SK-N-SH (cell line): ENCODE measurements around a stretch of chr7.

- RRBS, result no CpG with 5 or more reads among the region's 2 CpGs
CAGE:
- cytosol, long polyA plus RNA, result no peak
- long polyA plus RNA, result no peak
- nucleus, long polyA plus RNA, result no peak
Measured at GRCh38 chr7:115145418-115145846, 223.5 kb downstream of the MDFIC start.

DNA sequence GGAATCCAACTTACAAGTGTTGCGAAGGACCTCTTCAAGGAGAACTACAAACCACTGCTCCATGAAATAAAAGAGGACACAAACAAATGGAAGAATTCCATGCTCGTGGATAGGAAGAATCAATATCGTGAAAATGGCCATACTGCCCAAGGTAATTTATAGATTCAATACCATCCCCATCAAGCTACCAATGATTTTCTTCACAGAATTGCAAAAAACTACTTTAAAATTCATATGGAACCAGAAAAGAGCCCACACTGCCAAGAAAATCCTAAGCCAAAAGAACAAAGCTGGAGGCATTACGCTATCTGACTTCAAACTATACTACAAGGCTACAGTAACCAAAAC is 37.0 kb downstream of the TFEC start:
- RRBS, result no CpG with 5 or more reads among the region's 4 CpGs
CAGE:
- cytosol, long polyA plus RNA, result no peak
- long polyA plus RNA, result no peak
- nucleus, long polyA plus RNA, result no peak

- RRBS, result no CpG with 5 or more reads among the region's 4 CpGs
CAGE:
- cytosol, long polyA plus RNA, result no peak
- long polyA plus RNA, result no peak
- nucleus, long polyA plus RNA, result no peak
Measured at GRCh38 chr7:116097288-116097833, 66.8 kb upstream of the TFEC start.

GRCh38 chr7:116210818-116211858 is 799 bp downstream of the TES start:
- RRBS, result 3% methylated on average over 3 of the region's 44 CpGs
CAGE:
- cytosol, long polyA plus RNA, result no peak
- long polyA plus RNA, result no peak
- nucleus, long polyA plus RNA, result no peak

CAGE:
- cytosol, long polyA plus RNA, result no peak
- long polyA plus RNA, result no peak
- nucleus, long polyA plus RNA, result no peak
Measured at GRCh38 chr7:116527269-116527521, 2.4 kb downstream of the CAV1 start.

DNA sequence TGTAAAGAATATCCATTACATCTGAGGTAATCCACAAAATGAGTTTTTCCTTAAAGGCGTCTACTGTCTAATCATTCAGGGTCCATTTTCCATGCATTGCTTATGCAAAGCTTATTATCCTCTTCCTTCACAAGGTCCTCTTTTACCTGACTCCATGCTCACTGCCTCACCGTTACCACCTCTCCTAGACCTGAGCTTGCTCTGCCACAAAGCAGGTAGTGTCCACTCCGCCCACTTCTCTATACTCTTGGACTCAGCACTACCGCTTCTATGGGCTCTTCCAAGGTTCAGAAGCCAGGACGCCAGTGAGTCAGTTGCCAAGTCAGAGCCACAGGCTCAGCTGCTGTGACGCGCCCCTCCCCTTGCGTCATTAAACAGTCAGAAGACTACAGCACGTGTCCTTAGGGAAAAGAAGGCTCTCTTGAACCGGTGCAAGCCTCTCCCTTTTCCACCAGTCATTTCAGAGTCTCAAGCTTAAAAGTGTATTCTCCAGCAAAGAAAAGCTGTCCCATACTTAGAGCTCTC is 41.2 kb upstream of the MET start:
- RRBS, result no CpG with 5 or more reads among the region's 10 CpGs
CAGE:
- cytosol, long polyA plus RNA, result no peak
- long polyA plus RNA, result no peak
- nucleus, long polyA plus RNA, result no peak

- RRBS, result no CpG with 5 or more reads among the region's 7 CpGs
CAGE:
- cytosol, long polyA plus RNA, result no peak
- long polyA plus RNA, result no peak
- nucleus, long polyA plus RNA, result no peak
Measured at GRCh38 chr7:116674400-116675209, 2.6 kb downstream of the MET start.

DNA sequence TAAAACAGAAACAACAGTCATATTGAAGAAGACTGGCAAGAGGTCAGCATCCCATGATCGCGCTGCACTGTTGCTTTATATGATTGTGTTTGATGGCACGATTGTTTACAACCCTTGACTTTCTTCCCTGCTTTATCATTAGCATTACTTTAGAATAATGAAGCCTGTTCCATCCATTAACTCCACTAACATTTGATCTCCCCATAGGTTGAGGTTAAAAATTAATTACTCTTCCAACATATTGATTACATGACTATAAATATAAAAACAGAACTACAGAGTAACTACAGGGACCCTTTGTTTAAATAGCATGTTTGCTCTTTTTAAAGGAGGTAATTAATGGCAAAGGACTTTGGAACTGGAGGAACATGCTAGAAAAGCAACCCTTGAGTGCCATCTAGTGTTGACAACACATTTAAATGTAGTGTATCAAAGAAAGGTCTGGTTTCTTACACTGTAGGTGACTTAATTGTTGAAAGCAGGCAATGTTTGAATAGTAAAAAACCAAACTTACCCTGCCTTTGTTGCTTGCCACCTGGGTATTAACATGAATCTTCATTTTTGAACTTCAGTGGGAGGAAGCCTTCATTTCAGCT is 52.8 kb upstream of the CAPZA2 start:
- RRBS, result no CpG with 5 or more reads among the region's 3 CpGs
CAGE:
- cytosol, long polyA plus RNA, result no peak
- long polyA plus RNA, result no peak
- nucleus, long polyA plus RNA, result no peak

GRCh38 chr7:116921582-116922007 is 31.7 kb upstream of the ST7 start:
- RRBS, result no CpG with 5 or more reads among the region's 4 CpGs
CAGE:
- cytosol, long polyA plus RNA, result no peak
- long polyA plus RNA, result no peak
- nucleus, long polyA plus RNA, result no peak

GRCh38 chr7:117688374-117688709 is 184.9 kb downstream of the CTTNBP2 start:
- RRBS, result no CpG with 5 or more reads among the region's 2 CpGs
CAGE:
- cytosol, long polyA plus RNA, result no peak
- long polyA plus RNA, result no peak
- nucleus, long polyA plus RNA, result no peak

GRCh38 chr7:117780945-117781144 is 92.4 kb downstream of the CTTNBP2 start:
- RRBS, result no CpG with 5 or more reads among the region's 1 CpG
CAGE:
- cytosol, long polyA plus RNA, result no peak
- long polyA plus RNA, result no peak
- nucleus, long polyA plus RNA, result no peak

DNA sequence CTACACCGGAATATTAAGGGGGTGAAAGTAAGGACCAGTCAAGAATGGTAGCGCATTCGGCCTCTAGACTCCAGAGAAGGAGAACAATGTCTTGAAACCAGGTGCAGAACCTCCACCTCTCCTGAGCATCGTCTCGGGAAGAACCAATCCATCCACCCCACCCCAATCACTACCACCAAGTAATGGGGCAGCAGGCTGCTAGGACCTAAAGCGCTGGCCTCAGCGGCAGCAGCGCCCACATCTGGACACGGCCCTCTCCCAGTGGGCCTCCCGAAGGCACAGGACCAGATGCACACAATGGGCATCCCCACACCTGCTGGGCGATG is 740 bp downstream of the CTTNBP2 start:
- RRBS, result no CpG with 5 or more reads among the region's 11 CpGs
CAGE:
- cytosol, long polyA plus RNA, result no peak
- long polyA plus RNA, result no peak
- nucleus, long polyA plus RNA, result no peak

DNA sequence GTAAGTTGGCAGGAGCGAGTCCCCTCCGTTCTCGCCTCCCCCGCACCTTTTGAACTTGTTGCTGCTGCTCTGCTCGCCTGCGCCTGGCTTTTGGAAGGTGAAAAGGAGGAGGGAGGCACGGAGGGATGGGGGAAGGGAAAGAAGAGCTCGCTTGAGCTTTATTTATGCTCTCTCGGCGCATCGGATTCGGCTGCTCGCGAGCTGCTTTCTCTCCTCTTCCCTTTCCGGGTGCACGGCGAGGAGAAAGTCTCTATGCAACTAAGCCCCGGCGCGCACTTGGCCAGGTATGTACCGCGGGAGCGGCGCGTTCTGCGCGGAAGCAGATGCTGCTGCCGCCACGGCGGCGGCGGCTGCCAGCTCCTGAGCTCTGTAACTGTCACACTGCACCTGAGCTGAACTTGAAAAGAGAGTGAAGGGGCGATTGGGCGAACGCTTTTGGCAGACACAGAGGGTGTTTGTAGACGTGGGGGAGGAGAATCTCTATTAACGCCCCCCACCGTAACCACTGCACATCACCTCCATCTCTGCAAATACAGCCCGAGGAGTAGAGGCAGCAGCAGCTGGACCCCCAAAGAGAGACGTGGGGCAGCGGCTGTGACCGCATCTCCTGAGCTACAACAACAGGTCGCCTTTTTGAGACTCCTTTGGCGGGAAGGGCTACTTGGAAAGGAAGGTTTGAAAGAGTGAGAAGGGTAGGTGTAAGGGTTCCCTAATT is 663 bp downstream of the KCND2 start:
- RRBS, result no CpG with 5 or more reads among the region's 44 CpGs
CAGE:
- cytosol, long polyA plus RNA, result no peak
- long polyA plus RNA, result no peak
- nucleus, long polyA plus RNA, result no peak

DNA sequence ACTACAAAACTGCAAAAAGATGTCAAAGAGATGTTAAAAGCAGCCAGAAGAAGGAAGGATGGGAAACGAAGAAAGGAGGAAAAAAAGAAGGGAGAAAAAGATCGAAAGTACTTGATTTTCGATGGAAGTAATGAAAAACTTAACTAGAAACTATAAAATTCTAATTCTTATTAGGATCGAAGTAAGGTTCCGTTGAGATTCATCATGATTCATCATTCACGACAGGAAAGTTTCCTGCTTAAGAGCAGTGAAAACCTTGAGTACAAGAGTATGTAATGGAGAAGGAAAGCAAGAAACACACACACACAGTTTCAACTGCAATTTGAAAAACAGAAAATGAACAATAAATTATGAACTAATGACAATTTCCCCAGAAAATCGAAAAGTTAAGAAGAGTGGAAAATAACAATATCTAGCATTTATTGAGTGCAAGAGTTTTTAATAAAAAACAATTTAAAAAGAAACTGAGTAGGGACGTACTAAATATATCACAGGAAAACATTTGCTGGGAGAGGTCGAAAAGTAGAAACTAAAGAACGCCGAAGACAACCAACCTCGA is 1.1 kb upstream of the ING3 start:
- RRBS, result no CpG with 5 or more reads among the region's 12 CpGs
CAGE:
- cytosol, long polyA plus RNA, result no peak
- long polyA plus RNA, result no peak
- nucleus, long polyA plus RNA, result no peak

DNA sequence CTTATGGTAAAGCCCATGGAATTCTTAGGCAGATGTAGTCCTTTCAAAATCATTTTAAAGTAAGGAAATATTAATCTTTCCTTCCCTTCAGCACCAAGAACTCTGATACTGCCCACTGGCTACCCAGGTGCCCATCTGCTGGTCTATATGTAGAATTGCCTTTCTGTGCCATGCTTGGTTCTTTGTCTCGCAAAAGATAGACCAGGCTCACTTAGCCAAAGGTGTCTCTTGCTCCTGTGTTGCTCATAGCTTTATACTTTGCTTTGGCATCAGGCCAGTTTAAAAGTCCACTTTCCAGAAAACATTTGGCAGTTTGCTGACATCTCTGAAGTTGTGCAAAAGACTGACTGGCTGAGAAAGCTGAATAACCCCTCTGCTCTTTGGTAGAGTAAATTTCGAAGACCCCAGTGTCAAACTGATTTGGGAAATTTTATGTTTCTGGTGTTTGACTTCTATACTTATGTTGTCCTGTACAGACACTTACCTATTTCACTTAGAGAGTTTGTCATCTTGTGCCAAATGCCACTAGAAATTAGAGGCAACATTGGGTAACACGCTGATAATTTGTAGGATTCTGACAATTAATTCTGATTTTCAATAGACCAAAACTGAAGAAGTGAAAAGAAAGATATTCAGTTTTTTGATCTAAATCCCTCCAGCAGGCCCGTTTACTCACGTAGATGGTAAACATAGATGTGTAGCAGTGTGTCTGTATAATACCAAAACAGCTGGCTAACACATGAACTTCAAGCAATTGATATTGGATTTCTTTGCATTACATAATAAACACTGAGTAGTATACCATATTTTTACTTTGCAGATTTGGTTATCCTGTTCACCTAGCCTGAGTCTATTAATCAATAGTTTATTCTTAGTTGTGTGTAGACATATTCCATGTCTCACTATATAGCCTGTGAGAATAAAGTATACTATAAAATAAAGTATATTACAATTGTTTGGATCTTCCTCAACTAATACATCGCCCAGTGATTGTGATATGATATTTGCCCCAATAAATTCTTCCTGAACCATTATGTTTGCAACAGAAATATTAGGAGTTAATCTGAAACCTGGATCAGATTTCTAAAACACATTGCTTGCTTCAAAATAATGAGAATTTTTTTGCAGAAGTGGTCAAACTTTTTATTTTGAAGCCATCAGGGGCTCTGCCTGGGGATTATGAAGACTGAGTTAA is 91.2 kb downstream of the CPED1 start:
- RRBS, result no CpG with 5 or more reads among the region's 6 CpGs
CAGE:
- cytosol, long polyA plus RNA, result no peak
- long polyA plus RNA, result no peak
- nucleus, long polyA plus RNA, result no peak

DNA sequence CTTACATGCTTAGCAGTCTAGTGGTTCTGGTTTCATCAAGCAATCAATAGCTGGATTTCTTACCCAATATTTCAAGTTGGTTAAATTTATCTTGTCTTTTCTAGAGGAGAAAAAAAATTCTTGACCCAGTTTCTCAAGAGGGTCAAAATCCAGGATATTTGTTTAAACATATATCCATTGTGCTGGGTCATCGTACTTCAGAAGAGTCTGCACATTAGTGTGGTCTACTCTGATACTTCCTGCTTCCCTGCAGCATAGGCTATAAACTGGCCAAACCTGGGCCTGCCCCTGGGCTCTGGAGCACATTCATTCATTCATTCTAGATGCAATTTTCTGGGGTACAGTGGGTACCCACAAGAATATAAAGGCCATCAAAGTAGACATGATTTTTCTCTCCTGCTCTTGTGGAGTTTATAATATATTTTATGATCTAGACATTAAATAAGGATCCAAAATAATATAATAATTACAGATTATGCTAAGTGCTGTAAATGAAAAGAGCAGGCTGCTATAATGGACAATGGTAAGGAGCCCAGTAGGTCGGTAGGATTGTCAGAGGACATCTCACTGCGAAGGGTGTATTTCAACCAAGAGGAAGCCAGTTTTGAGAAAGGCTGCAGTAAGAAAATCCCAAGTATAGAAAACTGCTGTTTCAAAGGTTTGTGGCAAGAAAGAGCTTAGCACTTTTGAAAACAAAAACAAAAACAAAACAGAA is 141.9 kb upstream of the WNT16 start:
- RRBS, result no CpG with 5 or more reads among the region's 3 CpGs
CAGE:
- cytosol, long polyA plus RNA, result no peak
- long polyA plus RNA, result no peak
- nucleus, long polyA plus RNA, result no peak

DNA sequence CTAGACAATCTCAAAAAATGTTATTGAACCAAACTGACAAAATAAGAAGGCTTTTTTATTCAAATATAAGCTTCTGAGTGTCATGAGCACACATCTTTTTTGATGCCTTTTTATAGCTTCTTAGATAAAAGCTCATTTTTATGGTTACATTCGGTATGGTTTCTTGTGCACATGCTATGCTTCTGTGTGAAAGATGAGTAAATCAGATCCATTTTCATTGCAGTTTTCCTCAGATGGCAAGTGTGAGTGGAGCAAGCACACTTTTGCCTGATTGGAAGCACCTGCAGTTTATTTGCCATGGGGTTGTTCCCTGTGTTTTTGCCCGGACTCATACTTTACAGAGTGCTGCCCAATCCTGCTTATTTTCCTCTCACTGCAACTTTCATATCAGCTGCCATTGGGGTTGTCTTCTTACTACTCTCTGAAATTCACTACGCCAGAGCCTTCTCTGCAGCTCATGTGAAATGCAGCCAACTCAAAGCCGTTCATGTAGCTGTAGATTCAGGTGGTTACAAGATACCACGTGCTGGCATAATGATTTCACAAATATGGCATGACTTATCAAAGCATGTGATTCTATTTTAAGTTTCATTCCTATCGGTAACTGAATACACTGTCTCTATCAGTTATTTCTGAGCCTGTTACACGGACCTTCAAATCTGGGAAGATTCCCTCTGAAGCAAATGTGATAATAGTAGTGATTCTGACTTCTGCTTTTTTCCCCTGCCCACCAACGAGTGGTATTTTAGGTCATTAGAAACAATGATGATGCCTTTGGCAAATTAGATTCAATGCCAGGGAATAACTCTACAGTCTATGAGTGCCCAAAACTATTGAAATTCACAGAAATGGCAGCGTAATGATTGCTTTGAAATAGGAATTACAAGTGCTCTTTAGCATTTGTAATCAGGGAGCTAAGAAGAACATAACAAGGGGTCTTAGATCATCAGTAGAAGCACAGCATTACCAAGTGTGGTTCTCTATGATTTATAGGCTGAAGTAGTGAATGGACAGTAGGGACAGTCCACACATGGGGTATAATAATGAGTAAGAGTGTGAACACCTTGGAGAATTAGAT is 130.2 kb upstream of the WNT16 start:
- RRBS, result no CpG with 5 or more reads among the region's 9 CpGs
CAGE:
- cytosol, long polyA plus RNA, result no peak
- long polyA plus RNA, result no peak
- nucleus, long polyA plus RNA, result no peak

GRCh38 chr7:121244278-121245019 is 84.4 kb upstream of the WNT16 start:
- RRBS, result no CpG with 5 or more reads among the region's 6 CpGs
CAGE:
- cytosol, long polyA plus RNA, result no peak
- long polyA plus RNA, result no peak
- nucleus, long polyA plus RNA, result no peak

GRCh38 chr7:121371230-121371730 is 24.8 kb downstream of the FAM3C start:
- RRBS, result no CpG with 5 or more reads among the region's 3 CpGs
CAGE:
- cytosol, long polyA plus RNA, result no peak
- long polyA plus RNA, result no peak
- nucleus, long polyA plus RNA, result no peak

DNA sequence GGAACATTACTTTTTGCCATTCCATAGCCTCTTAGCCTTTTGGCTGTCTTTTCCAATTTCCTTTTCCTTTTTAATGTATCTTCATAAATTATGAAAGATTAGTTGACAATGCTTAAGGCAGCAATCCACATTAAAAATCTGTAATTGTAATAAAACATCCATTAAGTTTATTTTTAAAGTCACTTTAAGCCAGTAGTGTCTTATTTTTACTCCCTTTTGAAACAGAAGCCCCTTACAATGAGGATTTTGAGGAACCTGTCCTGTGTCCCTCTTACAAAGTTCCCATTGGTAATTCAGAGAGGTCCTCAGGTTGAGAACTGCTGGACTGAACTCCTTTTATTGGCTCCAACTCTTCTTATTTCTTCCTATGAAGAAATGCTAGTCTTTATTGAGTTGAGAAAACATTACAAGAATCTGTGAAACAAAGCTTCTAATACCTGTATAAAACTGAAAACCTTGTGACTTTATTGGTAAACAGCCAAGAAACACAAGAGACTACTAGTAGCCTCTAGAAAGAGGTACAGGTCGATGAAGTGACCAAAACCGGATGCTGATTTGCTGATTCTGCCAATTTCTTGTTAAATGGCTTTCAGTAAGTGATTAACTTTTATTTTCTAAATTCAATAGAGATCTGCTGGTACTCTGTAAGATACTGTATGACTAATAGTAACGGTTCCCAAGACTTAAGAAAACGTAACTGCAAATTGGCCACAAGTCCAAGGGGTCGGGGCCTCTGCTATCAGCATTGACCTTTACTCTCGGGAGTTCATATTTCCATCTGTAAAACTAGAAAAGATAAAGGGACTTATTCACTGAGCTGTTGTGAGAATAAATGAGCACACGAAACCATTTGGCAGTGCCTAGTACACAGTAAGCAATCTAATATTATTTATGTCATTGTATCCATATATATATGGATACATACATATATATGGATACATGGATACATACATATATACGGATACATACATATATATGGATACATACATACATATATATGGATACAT is 1.6 kb downstream of the FAM3C start:
- RRBS, result no CpG with 5 or more reads among the region's 8 CpGs
CAGE:
- cytosol, long polyA plus RNA, result no peak
- long polyA plus RNA, result no peak
- nucleus, long polyA plus RNA, result no peak